Penis (tissue), 1 donor: ENCODE measurements around the gene SMAP2.

DNA sequence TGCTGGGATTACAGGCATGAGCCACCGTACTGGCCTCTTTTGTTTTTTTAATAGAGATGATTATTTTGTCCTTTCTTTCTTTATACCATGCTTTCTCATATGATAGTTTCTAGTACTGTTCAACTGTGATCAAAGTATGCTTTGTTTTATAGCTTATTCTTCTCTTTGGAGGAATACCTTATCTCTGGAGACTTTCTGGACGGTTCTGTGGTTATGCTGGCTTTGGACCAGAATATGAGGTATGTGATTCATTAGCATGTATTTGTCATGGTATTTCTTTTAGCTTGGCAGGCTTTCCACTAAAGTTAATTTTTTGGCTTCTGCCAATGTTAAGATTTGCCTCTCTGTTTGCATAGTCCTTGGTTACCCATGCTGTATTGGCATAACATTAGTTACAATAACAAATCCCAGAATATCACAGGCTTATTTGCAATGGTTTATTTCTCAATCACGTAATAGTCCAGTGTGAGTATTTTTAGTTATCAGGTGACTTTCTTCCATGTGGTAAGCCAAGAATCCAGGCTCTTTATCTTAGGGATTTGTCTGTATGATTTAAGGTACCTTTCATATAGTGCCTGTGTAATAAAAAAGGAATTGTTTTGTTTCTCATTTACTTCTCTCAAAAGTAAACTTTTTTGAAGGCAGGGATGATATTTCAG, 9.7 kb downstream of the ZMPSTE24 start:
- PRO-cap = no peak

GRCh38 chr1:40315960-40316467, 1.1 kb downstream of the COL9A2 start:
- PRO-cap = no peak

- PRO-cap = bidirectional peak, plus-strand start at chr1:40373762, minus-strand start at chr1:40373512
These were observed at the start of gene SMAP2 for GRCh38 chr1:40373151-40374189. Gene SMAP2 (plus strand): TSS chr1:40373727.

DNA sequence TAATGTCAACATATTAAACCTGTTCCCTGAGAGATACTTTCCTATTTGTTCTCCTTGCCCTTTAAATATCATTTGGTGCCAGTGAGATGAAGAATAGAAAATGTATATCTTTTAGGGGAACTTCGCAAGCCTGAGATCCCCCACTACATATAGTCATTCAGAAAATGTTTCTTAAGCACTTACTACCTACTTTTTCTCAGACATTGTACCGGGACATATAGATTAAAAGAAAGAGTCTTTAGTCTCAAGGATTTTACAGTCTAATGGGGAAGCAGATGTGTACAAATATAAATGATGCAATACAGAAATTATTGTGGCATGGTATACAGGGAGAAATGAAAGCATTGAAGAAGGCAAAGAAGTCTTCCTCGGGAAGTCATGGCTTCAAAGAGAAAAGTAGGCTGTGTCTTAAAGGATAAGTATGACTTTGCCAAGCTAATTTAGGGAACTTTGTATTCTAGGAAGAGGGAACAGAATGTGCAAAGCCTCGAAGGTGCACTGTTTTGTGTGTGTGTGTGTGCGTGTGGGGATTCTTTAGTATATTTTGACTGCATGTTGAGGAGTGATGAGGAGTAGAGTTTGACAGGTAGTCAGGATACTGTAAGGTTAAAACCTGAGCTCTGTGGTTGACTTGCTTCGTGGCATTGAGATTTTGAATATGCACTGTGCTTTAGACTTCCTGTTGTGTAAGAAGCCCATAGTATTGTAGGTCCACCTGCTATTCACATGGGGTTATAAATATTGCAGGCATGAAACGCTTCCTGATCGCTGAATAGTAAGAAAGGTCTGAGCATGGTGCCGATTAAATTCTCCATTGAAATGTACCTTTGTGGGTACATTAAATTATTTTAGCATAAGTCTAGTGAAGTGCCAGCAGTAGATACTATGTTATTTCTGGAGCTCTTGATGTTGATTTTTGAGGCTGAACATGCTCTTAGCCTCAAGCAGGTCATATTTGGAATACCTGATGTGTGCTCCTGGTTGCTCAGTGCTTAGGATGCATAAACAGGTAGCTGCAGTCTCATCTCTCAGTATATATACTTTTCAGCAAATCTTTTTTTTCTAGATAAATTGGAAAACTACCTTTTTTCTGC, 7.9 kb downstream of the SMAP2 start:
- PRO-cap = bidirectional peak, plus-strand start at position 765 of the sequence, minus-strand start at position 581 of the sequence

DNA sequence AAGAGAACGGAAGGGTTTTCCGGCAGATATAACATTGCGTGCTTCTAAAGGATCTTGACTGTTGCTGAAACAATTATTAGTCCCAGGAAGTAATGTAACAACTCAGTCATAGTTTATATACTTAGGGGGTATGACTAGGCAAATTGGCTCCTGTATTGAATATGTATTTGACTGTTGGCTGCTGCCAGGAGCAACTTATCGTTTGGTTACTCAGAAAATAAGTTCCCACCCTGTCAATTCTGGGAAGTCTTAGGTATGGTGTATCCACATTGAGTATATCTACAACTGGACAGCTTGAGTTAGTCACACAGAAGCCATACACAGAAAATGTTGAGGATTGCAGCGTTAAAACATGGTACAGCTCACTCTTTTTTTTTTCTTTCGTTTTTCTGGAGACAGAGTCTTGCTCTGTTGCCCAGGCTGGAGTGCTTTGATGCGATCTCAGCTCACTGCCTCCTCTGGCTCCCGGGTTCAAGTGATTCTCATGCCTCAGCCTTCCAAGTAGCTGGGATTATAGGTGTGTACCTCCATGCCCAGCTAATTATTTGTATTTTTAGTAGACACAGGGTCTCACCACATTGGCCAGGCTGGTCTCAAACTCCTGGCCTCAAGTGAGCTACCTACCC, 10.1 kb downstream of the SMAP2 start:
- PRO-cap = no peak

DNA sequence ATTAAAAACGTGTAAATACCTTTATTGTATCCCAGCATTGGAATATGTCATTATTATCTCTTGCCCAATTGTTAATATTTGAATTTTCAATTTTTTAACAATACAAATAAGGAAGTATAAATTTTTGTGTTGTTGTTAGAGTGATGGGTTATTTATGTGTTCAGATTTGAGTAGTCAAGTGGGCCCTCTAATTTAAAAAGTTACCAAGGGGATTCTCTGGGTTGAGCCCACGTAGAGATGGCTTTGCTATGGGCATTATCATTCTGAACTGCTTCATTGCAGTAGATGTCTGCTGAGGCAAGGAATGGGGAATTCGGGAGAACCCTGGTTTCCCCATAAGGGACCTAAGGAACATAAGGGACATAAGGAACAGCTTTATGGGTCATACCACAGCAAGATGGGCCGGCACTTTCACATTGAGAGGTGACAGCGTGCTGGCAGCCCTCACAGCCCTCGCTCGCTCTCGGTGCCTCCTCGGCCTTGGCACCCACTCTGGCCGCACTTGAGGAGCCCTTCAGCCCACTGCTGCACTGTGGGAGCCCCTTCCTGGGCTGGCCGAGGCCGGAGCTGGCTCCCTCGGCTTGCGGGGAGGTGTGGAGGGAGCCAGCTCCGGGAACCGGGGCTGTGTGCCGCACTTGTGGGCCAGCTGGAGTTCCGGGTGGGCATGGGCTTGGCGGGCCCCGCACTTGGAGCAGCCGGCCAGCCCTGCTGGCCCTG, 13.9 kb downstream of the SMAP2 start:
- PRO-cap = no peak

GRCh38 chr1:40412573-40413295, 37.5 kb upstream of the ZFP69B start:
- PRO-cap = no peak

GRCh38 chr1:40416658-40417334, 33.5 kb upstream of the ZFP69B start:
- PRO-cap = no peak

DNA sequence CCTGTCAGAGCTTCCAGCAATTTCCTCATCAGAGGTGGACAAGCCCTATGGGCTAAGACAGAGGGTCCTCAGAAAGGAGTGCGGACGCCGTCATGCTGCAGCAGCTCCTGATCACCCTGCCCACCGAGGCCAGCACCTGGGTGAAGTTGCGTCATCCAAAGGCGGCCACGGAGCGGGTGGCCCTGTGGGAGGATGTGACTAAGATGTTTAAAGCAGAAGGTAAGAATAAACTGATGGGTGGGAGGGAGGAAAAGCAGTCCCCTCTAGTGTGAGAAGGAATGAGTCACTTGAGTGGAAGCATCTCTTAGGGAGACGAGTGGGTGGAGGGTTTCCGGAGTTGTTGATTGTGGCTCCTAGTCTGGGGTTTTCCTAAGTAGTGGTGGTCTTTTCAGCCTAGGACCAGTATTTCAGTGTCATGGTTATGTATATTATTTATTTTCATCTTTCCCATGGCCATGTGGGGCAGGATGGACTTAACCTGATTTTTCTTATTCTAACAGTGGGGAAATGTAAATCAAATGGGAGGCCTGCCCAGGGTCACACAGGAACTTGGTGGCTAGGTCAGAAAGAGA, 680 bp downstream of the ZFP69B start:
- PRO-cap = no peak

DNA sequence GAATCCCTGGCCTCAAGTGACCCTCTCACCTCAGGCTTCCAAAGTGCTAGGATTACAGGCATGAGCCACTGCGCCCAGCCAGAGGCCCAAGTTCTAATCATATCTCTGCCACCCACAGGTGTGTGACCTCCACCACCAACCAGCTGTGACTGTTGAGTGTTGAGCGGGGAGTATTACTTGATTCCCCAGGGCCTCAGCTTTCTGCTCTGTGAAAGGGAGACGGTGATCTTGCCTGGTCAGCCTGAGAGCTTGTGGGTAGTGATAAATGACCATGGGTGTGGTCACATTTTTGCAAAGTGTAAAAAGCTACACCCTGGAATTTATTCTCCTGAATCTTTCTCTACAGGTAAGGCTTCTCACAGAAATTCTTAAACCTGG, 1.9 kb upstream of the CITED4 start:
- PRO-cap = no peak

DNA sequence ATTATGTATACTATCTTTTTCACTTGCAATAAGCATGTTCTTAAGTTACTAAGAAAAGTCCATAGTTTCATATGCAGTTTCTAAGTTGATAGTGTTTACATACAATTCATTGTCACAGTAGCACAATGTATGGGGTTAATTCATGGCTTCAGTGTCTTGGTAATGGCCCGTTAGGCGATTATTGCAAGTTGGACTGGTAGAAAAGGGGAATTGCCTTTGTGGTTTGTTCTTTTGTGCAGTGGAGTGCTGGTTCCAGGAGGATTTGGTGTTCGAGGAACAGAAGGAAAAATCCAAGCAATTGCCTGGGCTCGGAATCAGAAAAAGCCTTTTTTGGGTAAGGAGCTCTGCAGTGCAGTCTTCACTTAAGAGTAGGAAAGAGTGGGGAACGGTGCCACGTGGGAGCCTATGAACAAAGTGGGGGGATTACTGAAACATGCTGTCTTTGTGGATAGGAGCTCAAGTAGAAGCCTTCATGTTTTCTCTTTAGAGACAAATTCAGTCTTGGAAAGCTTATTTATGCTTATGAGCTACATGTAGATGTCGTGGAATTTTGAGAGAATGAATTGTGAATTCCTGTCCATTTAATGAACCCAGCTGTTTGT, 19.5 kb downstream of the SLFNL1 start:
- PRO-cap = no peak

DNA sequence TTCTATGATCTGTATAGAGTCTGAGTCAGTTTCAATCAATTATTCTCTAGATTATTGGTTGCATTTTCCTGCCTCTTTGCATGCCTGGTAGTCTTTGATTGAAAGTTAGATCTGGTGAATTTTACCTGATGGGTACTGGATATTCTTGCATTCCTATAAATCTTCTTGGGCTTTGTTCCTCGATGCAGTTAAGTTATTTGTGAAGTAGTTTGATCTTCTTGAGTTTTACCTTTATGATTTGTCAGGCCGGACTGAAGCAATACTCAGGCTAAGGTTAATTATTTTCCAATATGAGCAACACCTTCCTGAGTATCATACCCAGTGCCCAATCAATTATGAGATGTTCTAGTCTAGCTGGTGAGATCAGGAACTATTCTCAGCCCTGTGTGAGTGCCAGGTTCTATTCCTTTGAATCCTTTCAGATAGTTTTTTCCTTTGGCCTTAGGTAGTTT, 92.6 kb downstream of the SCMH1 start:
- PRO-cap = no peak

- PRO-cap = no peak
These were observed 76.1 kb downstream of the SCMH1 start for GRCh38 chr1:41166068-41166392.

DNA sequence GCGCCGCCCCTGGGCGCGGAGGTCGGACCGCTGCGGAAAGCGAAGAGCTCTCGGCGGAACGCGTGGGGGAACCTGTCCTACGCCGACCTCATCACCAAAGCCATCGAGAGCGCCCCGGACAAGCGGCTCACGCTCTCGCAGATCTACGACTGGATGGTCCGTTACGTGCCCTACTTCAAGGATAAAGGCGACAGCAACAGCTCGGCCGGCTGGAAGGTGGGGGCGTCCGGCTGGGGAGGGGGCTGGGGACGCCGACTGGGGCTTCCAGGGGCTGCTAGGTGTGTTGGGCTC, 120.0 kb upstream of the SCMH1 start:
- PRO-cap = no peak

DNA sequence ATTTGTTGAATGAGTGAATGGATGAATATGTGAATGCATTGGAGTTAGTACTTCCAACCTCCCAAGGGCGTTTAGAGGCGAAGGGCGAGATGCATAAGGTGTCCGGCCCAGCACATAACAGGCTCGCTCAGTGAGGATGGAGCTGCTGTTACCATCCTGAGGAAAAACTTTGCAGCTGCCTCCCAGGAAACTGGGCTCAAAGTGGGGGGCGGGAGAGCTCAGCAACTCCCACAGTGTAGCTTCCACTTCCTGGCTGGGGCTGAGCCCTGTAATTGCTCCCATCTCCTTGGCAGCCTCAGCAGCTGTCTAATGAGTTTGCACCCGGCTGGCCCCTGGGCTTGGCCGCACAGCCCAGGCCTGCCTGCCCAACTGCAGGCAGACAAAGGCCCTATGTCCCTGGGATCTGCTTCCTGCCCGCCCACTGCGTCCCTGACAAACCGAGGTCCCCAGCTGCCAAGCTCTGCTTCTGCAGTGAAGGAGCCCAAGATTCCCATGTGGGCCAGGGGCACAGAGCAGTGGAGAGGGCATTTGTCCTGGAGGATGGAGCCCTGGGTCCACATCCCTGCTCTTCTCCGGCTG, 30.1 kb downstream of the EDN2 start:
- PRO-cap = no peak

DNA sequence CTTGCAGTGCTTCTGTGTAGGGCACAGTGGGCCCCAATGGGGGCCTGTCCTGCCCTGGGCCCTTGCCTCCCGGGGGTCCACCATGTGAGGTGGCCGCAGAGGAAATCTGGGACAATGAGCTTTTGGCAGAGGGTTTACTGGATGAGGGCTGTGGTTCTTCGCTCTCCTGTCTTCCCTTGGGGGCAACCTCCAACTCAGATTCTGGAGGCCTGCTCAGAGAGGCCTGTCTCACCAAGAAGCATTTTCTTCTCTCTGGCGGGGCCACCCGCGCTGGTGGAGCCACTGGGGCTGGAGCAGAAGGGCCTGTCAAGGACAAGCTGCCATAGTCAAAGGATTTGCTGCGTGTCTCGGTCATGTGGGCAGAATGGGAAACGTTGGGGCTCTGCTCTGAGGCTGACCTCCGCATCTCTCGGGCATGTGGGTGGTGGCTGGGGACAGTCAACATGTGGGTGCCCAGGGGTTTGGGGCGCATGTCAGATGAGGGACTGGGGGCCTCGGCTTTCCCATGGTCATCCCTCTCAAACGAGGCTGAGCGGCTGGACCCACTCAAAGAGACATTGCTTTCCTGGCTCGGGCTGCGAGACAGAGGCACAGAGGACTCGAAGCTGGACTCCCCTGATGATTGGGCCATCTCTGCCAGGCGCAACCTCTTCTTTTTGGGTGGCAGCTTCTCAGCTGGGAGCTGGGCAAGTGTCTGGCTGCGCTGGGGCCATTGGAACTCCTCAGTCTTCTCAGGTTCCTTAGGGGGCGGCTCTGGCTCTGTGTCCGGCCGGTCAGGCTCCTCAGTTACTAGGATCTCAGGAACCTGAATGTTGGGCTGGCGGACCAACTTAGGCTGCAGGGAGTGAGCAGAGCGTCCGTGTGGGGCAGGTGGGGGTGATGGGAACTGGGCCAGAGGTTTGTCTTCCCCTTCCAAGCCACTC, 97.2 kb upstream of the EDN2 start:
- PRO-cap = no peak

GRCh38 chr1:41672094-41673052, 187.9 kb upstream of the EDN2 start:
- PRO-cap = no peak

GRCh38 chr1:41806248-41806744, 112.4 kb downstream of the HIVEP3 start:
- PRO-cap = no peak

GRCh38 chr1:41881397-41881852, 37.3 kb downstream of the HIVEP3 start:
- PRO-cap = no peak

- PRO-cap = no peak
These were observed 26.6 kb downstream of the HIVEP3 start for GRCh38 chr1:41892049-41892657.